H7 (cell line): ENCODE results near the genes TNKS2 and HHEX.

- RAMPAGE, long total RNA = no peak
Measured at GRCh38 chr10:89337498-89338044, 9.8 kb downstream of the IFIT3 start.

DNA sequence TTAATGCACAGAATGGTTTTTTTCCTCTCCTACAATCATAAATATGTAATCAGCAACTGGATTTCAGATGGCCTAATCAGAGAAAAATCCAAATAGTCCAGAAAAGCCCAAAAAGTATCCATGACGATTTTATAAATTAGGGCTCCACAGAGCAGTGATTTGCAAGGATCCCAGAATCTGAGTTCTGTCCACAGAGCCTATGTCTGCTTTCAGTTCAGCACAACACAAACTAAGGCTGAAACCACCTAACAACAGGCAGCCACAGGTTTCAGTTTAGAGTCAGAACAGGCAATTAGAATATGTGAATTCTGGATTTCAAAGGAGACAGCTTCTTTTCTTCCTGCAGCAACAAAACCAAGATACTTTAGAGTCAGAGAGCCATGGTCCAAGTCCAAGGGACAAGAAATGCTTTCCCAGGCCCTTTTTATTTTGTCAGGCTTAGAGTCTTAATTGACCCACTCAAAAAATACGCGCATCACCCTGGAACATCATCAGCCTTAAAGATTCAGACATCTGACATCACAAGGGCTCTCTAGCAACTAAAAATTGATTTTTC is 23.6 kb downstream of the IFIT3 start:
- RAMPAGE, long total RNA = no peak

- RAMPAGE, long total RNA = no peak
Measured at GRCh38 chr10:89526452-89526816, 9.0 kb downstream of the SLC16A12 start.

DNA sequence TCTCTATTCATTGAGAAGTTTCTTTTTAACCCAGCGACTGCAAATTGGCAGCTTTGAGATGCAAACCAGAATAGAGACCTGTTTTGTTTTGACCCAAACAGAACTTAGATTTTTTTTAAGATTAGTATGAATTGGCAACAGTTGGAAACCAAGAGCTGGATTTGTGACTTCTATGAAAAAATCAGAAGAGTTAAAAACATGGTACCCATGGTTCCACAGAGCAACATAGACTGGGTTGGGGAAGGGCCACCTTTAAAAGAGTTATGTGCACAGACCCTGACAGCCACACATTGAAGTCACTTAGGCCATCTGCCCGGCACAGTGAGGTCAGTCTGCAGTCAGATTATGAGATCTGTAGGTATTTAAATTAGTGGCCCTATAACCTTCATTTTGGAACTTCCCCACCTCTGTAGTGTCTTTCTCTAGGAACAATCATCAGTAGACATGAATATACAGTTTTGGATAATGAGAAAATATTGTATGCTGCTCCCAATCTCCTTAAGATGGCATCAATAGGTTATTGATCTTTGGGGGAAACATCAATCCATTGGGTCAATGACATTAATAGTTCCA is 7.1 kb downstream of the ANKRD1 start:
- RAMPAGE, long total RNA = no peak

- RAMPAGE, long total RNA = no peak
Measured at GRCh38 chr10:91162535-91163207, 57.8 kb upstream of the PCGF5 start.

DNA sequence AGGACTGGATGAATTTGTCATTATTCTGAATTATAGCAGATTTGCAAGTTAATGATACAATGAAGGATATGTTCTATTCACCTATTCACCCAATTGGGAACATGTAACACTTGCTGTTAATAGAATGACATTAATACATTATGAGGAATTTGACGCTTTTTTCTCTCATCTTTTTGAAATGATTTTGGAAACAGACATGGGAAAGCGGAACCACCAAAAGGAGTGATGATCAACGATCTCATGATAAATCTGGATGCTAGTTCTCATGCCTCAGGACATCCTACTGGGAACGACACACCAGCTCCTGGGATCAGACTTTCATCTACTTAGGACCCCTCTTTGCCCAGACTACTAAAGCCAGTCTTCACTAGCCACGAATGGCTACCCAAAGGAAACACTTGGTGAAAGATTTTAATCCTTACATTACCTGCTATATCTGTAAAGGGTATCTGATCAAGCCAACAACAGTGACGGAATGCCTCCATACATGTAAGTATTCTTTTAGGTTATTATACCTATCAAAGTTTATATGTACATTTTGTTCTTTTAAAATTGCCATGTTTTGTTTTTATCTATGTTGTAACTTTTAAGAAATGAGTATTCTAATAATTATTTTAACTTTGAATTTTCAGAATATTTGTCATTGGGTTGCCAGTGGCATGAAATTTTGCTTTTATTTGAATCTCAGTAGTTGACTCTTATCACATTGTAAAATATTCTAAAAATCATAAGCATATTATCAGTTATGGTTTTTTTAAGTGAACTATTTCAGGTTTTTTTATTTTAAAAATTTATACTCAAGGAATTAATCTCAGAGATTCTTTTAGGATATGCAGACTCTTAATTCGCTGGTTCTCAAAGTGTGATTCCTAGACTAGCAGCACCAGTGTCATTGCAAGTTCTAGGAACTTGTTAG is 2.3 kb downstream of the PCGF5 start:
- RAMPAGE, long total RNA = no peak

DNA sequence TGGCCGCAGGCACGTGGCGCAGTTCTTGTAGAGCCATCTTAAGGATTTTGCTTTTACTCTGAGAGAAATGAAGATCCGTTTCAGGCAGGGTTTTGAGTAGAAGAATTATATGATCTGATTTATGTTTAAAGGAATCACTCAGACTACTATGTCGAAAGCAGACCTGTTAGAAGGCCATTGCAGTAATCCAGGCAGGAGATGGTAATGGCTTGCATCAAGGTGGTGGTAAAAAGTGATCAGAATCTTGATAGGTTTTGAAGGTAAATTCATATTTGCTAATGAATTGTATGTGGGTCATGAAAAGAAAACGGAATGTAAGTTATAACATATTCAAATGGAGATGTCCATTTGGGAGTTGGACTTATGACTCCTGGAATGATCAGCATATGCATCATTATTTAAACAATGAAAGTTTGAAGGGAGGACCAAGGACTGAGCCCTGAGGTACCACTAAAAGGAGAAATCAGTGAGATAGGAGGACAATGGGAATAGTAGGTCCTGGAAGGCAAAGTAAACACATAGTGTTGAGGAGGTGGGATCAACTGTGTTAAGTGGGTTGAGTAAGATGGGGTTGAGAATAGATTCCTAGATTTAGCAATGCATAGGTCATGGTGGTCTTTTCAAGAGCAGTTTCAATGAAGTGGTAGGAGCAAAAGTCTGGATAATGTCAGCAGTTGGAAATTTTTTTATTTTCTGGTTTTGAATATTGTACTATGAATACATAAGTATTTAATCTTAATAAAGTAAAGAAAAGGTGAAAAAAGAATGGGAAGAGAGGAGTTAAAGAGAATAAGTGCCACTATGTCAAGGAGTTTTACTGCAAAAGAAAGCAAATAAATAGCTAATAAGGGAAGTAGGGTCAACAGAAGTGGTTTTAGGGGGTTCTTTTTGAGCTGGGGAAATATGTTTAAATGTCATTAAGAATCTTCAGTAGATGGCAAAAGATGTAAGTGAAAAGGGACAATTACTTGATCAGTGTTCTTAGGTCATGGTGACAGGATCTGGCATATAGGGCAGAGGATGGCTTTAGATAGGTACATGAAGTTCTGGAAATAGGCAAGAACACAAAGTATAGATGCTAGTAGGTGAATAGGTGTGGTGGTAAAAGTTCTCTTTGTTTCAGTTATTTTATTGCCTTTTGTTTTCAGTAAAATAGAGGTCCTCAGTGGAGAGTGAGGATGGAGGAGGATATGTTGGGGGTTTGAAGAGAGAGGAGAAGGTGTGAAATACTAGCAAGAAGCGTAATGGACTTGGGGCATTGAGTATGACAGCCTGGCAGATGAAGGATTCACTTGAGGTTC is 11.6 kb downstream of the PCGF5 start:
- RAMPAGE, long total RNA = no peak

- RAMPAGE, long total RNA = no peak
Measured at GRCh38 chr10:91526723-91527035, 106.2 kb downstream of the PPP1R3C start.

GRCh38 chr10:91629739-91630914 is 2.7 kb downstream of the PPP1R3C start:
- RAMPAGE, long total RNA = no peak

DNA sequence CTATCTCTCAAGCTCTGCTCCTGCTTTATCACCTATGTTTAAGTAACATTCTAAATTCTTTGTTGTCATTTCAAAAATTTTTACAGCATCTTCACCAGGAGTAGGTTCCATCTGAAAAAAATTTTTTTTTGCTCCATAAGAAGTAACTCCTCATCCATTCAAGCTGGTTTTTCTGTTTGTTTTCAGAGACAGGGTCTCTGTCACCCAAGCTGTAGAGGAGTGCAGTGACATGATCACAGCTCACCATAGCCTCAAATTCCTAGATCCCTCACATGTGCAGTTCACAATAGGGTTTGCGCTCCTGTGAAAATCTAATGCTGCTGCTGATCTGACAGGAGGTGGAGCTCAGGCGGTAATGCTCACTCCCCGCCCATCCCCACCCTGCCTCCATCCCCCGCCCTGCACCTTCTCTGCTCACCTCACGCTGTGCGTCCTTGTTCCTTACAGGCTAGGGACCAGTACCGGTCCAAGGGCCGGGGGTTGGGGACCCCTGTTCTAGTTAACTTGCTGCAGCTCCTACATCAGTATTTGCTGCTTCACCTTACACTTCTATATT is 2.1 kb upstream of the TNKS2 start:
- RAMPAGE, long total RNA = no peak

- RAMPAGE, long total RNA = no peak
Measured at GRCh38 chr10:91798133-91798596, at the start of gene TNKS2. TSS of gene TNKS2 (plus strand) at chr10:91798426.

DNA sequence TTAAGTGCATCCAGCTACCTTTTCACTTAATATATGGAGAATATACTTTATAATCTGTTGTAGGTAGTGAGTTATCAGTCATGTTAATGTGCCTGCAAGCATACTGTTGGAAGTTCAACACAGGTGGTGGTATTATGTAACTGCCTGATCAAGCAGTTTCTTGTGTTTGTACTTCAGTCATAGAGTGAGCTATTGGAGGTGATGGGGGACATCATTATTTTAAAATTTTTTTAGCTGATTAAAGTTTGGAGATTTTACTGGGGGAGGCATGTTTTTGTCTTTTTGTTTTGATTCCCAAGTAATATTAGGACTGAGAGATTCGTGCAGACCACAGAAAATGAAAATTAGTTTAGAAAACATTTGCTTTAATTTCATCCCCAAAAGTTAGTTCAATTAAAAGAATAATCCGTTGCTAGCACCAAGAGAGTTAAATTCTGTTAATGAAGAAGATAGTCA is 2.6 kb downstream of the TNKS2 start:
- RAMPAGE, long total RNA = no peak

DNA sequence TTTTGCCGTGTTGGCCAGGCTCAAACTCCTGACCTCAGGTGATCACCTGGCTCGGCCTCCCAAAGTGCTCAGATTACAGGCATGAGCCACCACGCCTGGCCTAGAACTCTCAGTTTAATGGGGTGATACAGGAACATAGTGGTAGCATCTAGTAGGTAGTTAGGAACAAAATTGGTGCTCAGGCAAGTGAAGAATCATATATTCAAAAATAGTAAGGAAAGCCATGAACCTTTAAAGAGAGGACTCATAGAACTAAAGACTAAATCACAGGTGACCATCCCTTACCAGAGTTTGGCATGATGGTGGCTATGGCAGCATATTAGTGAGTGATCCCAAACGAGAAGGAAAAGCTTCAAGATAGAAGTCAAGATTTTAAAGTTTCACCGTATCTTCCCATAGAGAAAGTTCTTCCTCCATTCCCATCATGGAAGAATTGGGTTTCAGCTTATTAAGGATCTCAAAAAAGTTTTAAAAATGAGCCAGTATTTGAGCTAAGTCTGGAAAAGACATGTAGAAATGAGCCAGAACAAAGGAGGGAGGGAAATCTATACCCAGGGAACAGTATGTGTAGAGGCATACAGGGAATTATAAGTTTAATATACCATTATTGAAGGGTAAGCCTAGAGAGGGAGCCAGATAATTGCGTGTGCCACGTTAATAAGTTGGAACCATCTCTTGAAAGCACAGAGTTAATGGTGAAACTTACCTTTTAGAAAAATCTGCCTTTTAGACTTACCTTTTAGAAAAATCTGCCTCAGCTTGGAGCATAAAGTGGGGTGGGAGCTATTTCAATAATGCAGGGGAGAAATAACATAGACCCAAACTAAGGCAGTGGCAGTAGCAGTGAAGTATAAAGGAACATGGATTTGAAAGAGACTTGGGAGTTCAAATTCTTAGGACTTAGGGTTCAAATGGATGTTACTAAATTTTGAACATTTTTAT is 23.3 kb downstream of the TNKS2 start:
- RAMPAGE, long total RNA = no peak

GRCh38 chr10:91886870-91887742 is 22.2 kb downstream of the FGFBP3 start:
- RAMPAGE, long total RNA = no peak

DNA sequence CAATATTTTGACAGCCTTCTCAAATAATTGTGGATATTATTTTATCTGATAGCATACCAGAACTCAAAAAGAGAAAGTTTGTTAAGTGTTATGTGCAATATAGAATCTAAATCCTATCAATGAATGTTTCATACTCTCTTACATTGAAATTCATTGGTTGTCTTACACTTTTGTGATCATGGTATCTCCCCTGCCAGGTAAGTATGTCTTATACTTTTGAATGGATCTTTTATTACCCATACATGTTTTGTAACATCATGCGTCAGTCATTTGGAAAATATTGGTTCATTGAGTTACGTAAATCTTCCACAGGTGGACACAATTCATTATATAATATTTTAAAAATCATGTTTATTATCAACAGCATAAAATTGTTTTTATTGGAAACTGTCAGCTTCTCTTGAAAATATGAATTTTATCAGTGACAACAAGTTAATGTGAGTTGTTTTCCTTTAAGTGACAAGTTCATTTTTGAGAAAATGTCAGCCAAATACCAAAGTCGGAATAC is 82.7 kb downstream of the BTAF1 start:
- RAMPAGE, long total RNA = no peak

- RAMPAGE, long total RNA = no peak
Measured at GRCh38 chr10:92151871-92152422, 138.9 kb downstream of the CPEB3 start.

GRCh38 chr10:92216408-92217170 is 74.3 kb downstream of the CPEB3 start:
- RAMPAGE, long total RNA = no peak

- RAMPAGE, long total RNA = no peak
Measured at GRCh38 chr10:92571938-92572659, 1.8 kb downstream of the IDE start.

- RAMPAGE, long total RNA = no peak
Measured at GRCh38 chr10:92648747-92649235, 41.0 kb upstream of the HHEX start.

- RAMPAGE, long total RNA = no peak
Measured at GRCh38 chr10:92689546-92690347, at the start of gene HHEX. TSS of gene HHEX (plus strand) at chr10:92689955.